Tibial artery (tissue), 1 donor: ENCODE results near the genes ACTG1 and PPP1R27.

- PRO-cap: no peak
Measured at GRCh38 chr17:81086757-81087824, 52.1 kb downstream of the BAIAP2 start.

GRCh38 chr17:81251391-81251755 lies 12.3 kb downstream of the NDUFAF8 start:
- PRO-cap: no peak

DNA sequence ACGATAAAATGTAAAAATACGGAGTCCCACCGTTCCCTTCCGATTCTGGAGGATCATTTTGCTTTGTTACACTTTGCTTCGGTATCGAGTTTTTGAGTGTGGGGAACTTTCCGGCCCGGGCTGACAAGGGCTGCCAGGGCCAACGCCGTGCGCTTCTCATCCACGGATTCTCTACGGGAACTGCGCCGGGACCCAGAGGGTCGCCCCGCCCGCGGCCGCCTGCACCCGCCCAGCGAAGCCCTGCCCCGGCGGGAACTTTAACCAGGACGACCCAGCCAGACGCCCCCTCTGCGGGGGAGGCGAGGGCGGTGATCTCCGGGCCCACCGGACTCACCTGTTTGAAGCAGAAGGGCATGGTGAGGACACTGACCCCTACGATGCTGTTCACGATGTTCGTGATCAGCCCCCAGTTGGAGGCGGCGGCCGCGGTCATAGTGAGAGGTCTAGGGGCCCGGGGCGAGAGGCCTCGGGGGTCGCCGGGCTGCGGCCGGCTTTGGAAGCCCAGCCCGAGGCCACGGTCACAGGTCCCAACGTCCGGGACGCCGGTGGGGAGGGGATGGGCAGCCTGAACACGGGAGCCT lies 528 bp downstream of the SLC38A10 start:
- PRO-cap: no peak

DNA sequence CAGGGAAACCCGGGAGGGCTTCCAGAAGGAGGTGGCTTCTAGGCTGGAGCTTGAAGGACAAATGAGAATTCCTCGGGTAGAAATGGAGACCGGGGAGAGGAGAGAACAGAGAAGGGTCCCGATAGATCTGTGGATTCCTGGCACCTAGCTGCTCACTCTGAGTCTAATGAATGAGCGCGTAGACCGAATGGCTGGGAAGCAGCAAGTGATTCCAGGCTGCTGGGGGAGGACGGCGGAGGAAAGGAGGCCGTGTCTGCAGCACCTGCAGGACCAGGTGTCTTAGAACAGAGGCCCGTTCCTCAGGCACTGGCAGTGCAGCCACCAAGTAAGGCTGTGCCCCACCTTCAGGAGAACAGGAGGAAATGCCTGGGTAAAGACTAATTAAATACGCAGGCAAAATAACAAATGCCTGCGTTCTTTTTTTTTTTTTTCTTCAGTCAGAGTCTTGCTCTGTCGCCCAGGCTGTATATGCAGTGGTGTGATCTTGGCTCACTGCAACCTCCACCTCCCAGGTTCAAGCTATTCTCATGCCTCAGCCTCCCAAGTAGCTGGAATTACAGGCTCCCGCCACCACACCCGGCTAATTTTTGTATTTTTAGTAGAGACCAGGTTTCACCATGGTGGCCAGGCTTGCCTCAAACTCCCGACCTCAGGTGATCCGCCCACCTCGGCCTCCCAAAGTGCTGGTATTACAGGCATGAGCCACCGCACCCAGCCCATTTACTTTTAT lies 967 bp upstream of the SLC38A10 start:
- PRO-cap: no peak

DNA sequence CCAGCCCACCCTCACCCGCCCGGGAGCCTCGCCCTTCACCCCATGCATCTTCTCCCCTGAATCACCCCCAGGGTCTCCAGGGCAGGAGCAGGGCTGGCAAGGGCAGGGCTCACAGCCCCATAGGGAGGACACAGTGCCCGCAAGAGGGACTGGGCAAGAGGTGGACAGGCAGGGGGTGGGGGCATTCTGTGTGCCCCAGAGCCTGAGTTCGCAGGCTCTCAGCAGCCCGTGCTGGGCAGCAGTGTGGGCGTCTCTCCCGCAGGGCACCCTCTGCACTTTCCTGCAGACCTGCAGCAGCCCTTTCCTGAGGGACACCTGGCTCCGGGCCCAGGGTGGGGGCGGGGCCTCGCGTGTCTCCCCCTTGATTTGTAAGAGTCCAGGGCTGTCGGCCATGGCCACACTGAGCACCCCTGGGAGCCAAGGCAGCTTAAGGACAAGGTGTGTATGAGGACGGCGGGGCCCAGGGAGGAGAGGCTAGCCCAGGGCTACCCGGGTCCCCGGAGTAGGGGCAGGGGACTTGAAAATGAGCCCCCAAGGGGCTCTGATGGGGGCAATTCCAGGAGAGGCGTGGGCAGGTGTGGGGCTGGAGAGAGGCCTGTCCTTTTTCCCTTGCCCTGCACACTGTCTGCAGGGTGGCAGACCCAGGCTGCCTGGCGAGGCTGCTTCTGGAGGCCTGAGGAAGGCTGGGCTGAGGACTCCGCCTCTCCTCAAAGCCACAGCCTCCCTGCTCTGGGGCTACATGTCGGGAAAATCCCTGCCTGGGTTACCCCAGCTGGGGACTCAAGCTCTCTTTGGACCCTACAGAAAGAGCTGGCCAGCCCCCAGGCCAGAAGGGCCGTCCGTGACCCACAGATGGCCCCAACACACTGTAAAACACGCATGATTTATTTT lies 33.5 kb upstream of the SLC38A10 start:
- PRO-cap: no peak

DNA sequence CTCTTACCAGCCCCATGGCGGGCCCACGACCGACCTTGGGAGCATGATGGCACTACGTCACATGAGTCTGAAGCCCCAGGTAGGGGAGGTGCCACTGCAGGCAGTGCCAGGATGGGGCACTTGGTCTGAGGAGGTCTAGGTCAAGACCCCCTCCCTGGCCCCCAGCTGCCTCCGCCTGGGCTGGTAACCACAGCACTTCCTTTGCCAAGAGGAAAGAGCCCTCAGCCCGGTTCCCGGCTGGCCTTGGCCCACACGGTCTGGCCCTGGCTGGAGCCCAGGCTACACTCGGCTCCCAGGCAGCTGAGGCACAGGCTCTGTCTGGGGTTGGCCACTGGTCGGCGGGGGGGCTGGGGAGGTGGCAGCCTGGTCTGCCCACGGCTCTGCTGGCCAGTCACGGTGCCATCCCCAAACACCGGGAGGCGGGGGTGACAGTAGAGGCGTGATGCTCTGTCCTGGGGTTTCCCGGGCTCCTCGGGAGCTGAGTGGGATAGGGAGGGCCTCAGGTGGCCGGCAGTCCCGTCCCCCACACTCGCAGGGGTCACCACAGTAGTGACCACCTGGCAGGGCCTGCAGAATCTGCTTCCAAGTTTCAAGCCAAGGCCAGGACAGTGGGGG lies 25.9 kb downstream of the BAHCC1 start:
- PRO-cap: bidirectional peak, plus-strand start at position 408 of the sequence, minus-strand start at position 252 of the sequence

DNA sequence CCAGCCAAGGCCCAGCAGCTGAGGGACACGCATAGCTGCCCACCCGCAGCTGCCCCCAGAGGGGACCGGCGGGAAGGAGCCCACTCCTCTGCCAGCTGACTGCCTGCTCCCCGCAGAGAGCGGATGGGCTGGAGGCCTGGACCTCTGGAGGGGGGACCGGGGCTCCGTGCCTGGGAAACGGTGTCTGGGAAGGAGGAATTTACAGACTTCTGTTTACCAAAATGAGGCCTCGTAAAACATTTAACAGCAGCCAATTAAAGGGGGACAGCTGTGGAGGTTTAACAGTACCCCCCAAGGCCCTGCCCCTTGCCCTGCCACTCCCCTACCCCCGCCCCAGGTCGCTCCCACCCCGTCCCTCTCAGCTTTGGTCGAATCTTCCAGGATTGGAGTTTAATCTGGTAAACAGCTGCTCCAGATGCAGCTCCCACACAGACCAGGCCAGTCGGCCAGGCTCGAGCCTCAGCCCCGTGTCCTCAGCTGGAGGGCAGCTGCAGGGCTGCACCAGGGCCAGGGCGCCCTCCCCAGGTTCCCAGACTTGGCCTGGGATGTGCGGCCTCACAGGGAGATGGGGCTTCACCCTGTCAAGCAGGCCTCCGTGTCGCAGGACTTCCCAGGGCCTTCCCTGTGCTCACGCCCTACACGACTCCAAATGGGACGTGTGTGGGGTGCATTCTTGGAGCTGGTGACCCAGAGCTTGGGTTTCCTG lies 41.2 kb downstream of the BAHCC1 start:
- PRO-cap: no peak

GRCh38 chr17:81447024-81447887 lies 52.0 kb downstream of the BAHCC1 start:
- PRO-cap: no peak

DNA sequence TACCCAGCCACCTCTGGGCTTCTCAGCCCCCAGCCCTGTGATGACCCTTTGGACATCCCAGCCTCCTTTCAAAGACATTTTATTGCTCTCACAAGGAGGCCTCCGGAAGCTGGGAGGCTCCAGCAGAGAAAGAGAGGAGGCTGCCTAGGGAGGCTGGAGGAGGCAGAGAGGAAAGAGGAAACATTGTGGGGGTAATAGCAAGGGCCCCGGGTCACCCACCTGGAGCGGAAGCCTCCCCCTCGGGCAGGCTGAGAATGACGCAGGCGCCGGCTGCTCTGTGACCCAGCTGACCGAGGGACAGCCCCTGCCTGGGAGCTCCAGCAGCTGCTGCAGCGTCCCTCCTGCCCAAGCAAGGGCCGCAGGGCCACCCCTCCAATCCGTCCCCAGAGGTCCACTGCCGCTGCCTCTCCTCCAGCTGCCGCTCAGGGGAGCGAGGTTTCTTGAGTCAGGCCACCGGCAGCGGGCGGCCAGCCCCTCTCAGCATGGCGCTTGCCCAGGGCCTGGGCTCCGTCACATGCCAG lies 29.4 kb downstream of the ACTG1 start:
- PRO-cap: no peak

DNA sequence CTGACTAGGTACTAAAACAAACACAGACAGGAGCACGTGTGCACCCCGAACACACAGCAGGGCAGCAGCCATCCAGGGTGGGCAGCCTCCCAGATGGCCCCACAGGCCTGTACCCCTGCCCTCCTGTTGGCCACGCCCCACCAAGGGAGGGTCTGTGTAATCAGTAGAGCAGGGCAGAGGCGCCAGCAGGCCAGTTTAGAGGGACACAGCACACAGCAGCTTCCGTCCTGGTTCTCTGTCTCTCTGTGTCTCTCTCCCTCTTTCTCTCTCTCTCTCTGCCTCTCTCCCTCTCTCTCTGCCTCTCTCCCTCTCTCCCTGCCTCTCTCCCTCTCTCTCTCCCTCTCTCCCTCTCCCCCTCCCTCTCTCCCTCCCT lies 21.4 kb downstream of the ACTG1 start:
- PRO-cap: no peak

DNA sequence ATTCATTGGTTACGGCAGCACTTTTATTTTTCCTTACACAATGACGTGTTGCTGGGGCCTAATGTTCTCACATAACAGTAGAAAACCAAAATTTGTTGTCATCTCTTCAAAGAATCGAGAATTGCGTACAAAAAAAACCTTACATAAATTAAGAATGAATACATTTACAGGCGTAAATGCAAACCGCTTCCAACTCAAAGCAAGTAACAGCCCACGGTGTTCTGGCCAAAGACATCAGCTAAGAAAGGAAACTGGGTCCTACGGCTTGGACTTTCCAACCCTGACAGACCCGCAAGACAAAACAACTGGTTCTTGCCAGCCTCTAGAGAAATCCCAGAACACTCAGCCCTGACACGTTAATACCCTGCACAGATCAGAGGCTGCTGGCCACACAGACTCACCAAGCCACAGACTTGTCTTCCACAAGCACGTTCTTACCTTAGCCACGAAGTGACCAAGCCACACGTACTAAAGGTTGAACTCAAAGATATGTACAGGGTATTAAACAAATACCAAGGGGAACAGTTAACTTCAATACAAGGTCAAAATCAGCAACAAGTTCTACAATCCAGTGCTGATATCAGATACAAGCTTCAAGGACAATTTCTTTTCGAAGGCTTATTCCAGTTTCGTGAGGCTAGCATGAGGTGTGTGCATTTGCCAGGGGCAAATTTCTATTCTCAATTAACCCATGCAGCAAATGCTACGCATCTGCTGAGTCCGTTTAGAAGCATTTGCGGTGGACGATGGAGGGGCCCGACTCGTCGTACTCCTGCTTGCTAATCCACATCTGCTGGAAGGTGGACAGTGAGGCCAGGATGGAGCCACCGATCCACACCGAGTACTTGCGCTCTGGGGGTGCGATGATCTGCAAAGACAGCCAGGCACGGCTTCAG lies 2.4 kb downstream of the ACTG1 start:
- PRO-cap: no peak

- PRO-cap: bidirectional peak, plus-strand start at chr17:81512625, minus-strand start at chr17:81512494; bidirectional peak, plus-strand start at chr17:81513009, minus-strand start at chr17:81512796
Measured at GRCh38 chr17:81512403-81512973, at the start of gene ACTG1. ACTG1 (minus strand) TSS chr17:81512799.

DNA sequence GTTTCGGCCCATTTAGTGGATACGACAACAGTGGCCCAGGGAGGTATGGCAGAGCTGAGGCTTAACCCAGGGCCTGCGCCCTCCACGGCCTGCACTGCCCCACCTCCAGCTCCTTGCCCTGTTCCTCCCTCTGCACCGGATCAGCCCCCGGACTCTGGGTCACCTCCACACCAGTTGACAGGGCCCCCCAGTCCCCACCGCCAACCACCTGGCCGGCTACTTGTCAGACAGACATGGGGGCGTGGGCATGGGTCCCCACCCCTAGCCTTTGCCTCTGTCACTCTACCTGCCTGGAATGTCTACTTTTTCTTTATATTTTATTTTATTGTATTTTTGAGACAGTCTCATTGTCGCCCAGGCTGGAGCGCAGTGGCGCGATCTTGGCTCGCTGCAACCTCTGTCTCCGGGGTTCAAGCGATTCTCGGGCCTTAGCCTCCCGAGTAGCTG lies 3.0 kb upstream of the ACTG1 start:
- PRO-cap: no peak

- PRO-cap: no peak
Measured at GRCh38 chr17:81519254-81520033, 6.8 kb upstream of the ACTG1 start.

DNA sequence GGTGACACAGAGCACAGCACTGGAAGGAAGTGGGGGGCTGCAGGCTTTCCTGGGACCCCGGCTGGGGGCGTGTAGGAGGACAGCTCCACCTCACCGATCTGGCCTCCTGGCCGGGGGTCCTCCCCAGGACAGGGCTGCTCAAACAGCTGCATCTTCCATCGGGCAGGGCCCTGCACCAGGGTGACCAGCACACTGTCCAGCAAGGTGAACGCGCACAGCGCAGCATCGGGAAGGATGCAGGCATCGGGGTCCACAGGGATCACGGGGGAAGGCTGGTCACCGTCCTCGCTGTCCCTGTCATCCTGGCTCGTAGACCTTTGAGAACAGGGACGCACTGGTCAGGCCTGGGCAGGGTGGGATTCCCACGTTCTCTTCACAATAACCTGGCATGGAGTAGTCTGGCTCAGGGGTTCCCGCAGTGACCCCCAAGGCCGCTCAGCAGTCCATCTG lies 1.2 kb downstream of the FAAP100 start:
- PRO-cap: no peak

DNA sequence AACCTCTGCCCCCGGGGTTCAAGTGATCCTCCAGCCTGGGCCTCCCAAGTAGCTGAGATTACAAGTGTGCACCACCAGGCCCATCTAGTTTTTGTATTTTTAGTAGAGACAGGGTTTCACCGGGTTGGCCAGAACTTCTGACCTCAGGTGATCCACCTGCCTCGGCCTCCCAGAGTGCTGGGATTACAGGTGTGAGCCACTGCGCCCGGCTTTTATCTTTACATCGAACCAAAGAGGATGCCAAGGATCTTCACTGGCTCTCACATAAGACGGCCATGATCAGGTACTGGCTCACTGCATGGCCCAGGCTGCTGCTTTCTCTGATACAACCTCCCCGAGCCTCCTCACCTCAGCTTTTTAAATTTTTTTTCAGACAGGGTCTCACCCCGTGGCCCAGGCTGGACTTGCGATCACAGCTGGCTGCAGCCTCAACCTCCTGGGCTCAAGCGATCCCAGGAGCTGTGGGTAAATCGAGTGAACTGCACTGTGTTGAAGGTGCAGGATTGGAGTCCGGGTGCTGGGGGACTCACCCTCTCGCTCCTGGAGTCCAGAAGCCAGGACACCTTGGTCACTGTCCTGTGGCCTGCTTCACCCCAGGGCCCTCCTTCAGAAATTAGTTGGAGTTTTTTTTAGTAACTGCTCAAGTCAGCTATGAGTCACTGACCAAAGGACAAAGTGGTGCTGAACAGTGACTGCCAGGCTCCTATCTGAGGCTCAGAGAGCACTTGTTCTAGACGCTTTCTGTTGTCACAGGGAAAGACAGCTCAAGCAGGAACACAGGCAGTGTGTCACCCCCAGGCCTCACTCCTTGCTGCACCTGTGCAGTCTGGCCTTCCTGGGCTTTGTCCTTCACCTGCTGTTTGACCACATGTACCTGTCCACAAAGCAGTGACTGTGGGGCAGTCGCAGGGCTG lies 3.8 kb upstream of the FAAP100 start:
- PRO-cap: no peak

DNA sequence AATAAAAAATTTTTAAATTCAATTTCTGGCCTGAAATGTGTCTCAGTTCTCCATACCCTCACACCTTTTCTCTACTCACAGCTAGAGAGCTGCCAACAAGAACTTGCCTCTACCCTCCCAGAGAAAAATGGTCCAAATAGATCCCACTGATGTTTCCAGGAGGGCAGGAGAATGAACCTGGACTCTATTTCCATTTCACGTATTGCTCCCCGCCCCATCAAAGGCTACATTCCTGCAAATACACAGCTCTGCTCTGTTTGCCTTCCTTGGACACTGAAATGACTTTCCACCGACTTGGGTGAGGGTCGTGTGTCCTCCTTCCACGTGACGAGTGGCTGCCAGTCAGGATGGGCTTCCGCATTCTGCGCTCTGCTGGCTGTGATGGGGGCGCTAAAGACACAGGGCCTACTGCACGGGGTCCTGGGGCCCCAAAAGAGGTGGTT lies 21.5 kb upstream of the FAAP100 start:
- PRO-cap: no peak

- PRO-cap: no peak
Measured at GRCh38 chr17:81834529-81835479, at the start of gene PPP1R27. PPP1R27 (minus strand) TSS chr17:81835050.

GRCh38 chr17:81842048-81842230 lies 7.1 kb upstream of the PPP1R27 start:
- PRO-cap: no peak

DNA sequence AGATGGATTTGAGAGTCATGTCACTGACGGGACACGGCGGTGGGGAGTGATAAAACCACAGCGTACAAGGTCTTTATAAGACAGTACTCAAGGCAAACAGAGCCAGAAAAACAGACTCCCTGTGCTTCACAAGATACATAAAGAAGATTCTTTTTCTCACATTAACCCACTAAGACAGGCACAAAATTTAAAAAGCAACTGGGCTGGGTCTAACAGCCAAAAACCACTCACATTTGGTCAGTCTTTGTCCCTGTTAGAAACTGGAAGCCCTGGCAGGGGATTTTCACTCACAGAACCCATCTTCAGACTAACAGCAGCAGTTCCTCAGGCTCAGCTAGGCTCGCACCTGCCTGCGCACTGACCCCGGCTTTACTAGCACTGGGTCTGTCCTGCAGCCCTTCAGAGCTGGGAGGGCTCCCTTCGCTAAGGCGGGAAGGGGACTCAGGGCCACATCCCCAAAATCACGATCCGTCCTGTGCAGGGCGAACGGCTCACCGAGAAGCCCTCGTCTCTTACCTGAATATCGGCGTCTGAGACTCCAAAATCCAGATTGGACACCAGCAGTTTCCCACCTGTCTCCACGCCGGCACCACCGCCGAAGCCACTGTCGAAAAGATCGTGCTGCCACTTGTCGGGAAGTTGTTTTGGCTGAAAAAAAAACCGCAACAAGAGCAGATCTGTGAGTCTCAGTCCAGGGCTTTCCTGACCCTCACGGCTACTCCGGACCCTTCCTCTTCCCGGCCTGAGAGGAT lies 1.0 kb downstream of the ALYREF start:
- PRO-cap: no peak